HCT116 (cell line): ENCODE measurements around the gene KLF9.

- RRBS = no CpG with 5 or more reads among the region's 1 CpG
Measured at GRCh38 chr9:69805713-69806077, 14.9 kb upstream of the CFAP95 start.

- RRBS = no CpG with 5 or more reads among the region's 5 CpGs
Measured at GRCh38 chr9:69806078-69806762, 14.4 kb upstream of the CFAP95 start.

DNA sequence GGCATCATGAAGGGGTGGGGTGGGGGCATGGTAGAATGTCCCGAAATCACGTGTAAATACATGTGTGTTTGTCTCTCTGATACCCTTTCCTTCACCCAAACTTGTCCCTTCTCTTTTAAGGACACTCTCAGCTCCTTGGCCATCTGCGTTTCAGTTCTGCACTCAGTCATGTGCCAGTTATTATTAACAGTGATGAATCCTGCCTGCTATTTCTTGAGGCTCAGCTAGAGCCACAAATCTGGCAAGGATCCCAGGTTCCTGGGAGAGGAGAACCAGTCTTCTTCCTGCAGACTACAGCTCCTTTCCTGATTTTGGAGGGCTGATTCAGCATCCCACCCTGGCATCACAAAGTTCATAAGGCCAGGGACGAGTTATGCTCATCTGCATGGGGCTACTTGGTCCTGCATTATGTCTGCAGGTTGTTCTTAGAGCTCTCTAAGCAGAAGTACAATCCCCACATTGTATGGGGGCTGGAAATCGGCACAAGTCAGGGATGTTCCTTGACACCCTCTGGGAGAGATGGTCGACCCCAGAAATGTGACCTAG, 5.6 kb downstream of the MAMDC2 start:
- RRBS = no CpG with 5 or more reads among the region's 6 CpGs

- RRBS = no CpG with 5 or more reads among the region's 1 CpG
Measured at GRCh38 chr9:70065589-70065988, 21.9 kb downstream of the MAMDC2 start.

- RRBS = no CpG with 5 or more reads among the region's 9 CpGs
Measured at GRCh38 chr9:70389320-70390134, 24.9 kb downstream of the KLF9 start.

- RRBS = no CpG with 5 or more reads among the region's 5 CpGs
Measured at GRCh38 chr9:70405102-70405768, 9.2 kb downstream of the KLF9 start.

DNA sequence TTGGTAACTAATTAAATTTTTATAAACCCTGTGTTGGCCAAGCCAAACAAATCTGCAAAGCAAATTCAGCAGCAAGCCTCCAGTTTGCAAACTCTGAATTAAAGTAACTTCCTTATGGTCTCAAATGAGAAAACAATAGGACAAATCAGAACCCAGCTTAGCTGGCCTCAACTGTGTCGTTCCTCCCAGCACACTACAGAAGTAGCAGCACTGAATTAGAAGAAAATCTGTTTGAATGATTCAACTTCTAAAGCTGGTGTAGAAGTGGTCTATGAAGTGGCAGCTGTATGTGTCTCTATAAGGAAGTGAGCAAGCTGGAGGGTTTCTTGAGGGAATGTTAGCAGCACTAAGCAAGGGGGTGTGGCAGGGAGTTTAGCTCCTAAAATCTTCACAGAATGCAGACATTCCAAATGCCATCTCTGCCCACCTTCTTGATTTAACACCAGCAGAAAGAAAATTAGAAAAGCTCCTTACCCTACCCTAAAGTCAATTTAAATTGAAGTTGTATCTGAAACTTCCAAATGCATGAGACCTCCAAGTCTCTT, 4.1 kb downstream of the KLF9 start:
- RRBS = no CpG with 5 or more reads among the region's 1 CpG

DNA sequence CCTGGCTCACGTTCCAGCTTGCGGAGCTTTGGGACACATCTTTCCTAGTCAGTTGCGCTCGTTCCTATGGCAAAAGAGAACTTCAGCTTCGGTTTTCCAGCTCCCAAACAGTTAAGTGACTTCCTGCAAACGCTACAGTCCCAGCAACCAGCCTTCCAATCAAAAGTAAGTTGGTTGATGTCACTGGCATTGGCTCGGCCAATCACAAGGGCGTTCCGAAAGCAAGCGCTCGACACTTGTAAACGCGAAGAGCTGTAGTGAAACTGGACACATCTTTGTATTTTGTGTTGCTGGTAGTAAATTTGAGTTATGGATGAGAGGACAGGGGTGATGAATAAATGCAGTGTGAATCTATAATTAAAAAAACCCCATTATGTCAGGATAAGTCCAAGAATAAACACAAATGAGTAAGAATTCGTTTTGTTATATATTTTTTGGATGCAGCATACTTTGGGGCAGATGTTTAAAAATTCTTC, at the start of gene KLF9:
TSS of gene KLF9 (minus strand) at position 412 of the 476 bp plus-strand sequence.
- RRBS = no CpG with 5 or more reads among the region's 14 CpGs

GRCh38 chr9:70868419-70869639, 252.6 kb downstream of the TRPM3 start:
- RRBS = no CpG with 5 or more reads among the region's 16 CpGs

DNA sequence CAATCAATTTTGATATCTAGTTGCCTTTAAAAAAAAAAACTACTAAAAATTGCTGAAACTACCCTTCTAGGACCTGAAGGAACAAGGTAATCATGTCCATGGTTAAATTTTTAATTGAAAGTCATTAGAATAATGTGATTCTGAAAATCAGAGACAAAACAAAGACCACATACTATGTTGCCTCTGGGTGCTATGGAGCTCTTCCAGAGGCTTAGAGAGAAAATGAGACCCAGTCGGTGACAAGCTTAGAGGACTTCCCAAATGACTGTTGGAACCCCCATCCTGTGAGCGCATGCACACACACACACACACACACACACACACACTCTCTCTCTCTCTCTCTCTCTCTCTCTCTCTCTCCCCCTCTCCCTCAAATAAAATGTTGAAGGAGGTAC, 25.2 kb downstream of the TRPM3 start:
- RRBS = no CpG with 5 or more reads among the region's 2 CpGs

DNA sequence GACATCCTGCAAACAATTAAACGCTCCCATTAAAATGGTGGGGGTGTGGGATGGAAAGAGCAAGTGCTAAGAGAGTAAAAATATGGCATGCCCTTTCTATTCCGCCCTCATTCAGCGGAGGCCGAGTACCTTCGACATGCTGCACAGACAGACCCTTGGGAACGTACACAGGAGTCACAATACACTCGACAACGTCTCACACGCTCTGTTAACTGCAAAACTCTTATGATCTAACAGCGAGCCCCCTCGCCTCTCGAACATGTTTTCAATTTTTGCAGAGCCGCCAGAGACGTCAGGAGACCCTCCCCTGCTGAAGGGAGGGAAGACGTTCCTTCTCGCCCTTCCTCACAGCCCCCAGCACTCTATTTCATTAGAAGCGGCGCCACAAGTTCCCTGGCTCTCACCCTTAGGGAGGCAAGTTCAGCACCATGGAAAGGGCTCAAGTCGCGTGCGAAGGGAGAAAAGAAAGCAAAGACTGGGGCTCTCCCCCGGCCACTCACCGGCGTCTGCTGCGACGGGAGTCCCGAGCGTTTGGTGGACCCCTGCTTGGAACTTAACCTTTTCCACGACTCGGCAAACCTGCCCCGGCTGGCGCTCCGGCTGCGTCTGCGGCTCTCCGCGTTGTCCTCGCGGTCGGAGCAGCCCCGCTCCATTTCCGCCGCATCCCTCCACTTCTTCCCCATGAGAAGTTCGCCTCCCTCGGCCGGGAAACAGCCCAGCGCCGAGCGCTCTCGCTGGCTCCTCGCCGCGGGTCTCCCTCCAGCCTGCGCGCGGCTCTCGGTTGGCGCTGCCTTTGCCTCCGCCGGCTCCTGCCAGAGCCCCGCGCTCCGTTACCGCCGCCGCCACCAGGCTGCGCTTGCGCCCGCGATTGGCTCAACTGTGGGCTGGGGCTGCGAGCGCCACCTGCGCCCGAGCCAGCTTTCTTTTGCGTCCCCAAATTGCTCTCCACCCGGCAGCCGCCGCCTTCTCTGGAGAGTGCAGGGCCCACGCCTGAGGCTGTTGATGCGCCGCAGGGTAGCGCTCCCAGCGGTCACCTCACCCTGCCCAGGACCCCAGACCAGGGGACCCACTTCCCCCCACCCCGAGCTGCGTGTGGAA, 321.8 kb downstream of the CEMIP2 start:
- RRBS = 86% methylated on average over 9 of the region's 85 CpGs

DNA sequence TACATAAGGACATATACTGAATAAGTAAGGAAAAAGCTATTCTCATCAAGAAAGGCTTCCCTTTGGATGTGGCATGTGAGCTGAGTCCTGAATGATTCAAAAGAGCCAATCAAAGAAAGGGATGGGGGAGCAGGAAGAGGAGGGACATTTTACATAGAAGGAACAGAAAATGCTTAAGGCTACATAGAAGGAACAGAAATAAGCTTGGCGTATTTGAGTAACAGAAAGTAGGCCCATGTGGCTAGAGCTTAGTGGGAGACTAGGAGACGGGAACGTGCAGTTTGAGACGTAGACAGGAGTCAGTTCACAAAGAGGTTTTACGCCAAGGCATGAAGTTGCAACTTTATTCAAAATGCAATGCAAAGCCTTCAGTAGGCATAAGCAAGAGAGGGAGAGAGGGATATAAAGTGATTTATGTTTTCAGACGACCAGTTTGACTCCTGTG, 126.2 kb downstream of the CEMIP2 start:
- RRBS = no CpG with 5 or more reads among the region's 6 CpGs

GRCh38 chr9:71683245-71683897, 84.9 kb downstream of the CEMIP2 start:
- RRBS = no CpG with 5 or more reads among the region's 4 CpGs

DNA sequence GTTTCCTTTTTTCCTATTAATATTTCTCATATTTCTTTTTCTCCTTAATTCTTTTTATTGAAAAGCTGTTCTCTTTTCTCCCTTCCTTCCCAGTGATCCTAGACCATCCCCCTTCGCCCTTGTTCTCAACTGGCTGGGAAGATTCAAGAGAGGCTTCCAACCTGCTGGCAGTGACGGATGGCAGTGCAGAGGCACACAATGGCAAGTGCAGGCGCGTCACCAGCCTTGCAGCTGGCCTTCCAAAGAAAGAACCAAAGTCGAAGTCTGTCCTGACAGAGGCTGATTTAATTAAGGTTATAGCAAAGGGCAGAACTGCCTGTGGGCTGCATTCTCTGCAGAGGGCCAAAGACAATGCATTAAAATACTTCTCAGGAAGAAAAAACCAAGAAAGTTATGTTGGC, 7.4 kb downstream of the CEMIP2 start:
- RRBS = no CpG with 5 or more reads among the region's 5 CpGs

GRCh38 chr9:71963997-71965206, 53.0 kb downstream of the C9orf85 start:
- RRBS = no CpG with 5 or more reads among the region's 33 CpGs

DNA sequence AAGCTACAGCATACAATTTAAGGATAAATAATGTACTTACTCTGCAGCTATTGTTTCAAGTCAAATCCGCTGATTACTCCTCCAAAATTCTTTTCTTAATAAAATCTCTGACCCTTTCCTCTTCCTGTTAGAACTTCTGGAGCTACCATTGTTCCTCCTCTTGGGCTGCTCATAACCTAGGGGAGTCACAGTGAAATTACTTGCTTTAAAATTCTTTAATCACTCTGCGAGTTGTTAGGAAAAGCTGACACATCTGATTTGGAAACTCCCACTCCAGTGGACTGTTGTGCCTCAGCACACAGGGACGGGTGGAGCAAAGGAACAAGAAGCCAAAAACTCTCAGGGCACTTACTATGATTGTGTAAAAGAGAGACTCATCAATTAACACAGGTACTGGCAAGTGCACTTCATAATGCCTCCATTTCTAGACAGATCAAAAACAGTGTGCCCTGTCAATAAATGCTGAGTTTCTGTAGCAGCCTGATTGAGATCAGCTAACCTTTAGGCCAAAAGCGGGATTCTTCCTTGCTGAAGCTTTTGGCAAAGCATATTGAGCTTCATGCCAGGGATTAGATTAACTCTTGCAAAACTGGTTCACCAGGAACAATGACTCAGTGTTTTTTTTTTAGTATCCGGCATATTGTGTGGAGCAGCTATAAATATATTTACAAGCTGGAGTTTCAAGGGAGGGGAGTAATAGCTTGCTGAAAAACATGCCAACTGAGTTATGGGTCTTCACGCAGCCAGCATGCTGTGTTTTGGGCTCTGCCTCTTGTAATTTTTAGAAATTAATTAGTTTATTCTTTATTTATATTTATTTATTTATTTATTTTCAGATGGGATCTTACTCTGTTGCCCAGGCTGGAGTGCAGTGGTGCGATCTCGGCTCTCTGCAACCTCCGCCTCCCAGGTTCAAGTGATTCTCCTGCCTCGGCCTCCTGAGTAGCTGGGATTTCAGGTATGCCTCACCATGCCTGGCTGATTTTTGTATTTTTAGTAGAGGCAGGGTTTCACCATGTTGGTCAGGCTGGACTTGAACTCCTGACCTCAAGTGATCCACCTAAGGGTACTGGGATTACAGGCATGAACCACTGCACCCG, 56.0 kb downstream of the TMC1 start:
- RRBS = no CpG with 5 or more reads among the region's 11 CpGs

GRCh38 chr9:73038212-73039160, 85.6 kb upstream of the ALDH1A1 start:
- RRBS = no CpG with 5 or more reads among the region's 6 CpGs

DNA sequence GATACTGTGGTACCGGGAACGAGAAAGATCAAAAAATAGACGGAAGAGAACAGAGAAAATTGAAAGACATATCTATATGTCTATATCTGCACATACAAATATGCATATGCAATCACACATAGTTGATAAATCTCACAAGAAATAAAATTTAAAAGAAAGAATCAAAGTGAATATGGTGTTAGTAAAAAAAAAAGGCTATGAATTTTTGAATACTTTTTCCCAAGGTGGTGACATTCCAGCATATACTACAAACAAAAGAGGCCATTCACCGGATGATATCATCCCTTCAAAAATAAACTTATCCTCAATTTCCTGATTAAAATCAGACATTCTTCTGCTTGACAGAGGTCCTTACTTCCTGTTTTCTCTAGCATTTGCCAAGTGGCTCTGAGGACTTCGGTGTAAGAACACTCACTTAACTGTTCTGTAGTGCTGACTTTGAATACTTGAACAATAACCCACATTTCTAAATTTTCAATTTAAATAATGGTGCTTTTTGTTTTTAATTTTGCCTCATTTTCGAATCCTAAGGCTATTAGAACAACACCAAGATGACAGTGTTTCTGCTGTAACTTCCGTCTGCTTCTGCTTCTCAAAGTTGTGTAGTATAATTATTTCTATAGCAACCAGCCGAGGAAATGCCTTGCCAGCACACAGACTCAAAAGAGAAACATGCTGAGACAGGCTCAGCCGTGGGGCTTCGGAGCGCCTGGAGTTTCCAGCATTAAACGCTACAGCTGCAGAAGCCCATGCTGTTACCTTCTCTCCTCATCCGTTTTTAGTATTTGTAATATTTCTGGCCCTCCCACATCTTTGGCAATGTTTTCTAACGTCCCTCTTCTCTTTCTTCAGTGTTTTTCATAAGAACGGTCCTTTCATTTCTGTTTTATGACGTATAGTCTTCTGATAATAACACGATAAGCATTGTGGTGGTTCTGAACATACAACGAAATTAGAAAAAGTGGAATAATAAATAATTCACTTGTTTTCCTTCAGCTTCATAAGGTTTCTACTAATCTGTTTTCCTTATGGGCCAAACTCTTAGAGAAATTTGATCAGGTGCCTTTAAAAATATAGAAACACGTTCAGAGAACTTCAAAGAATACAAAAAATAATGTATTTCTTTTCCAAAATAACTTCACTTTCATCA, 19.5 kb upstream of the ANXA1 start:
- RRBS = no CpG with 5 or more reads among the region's 19 CpGs

GRCh38 chr9:73153649-73154645, 2.3 kb downstream of the ANXA1 start:
- RRBS = no CpG with 5 or more reads among the region's 14 CpGs